Spleen (tissue), 7 donors: ENCODE data around the gene H4C16.

DNA sequence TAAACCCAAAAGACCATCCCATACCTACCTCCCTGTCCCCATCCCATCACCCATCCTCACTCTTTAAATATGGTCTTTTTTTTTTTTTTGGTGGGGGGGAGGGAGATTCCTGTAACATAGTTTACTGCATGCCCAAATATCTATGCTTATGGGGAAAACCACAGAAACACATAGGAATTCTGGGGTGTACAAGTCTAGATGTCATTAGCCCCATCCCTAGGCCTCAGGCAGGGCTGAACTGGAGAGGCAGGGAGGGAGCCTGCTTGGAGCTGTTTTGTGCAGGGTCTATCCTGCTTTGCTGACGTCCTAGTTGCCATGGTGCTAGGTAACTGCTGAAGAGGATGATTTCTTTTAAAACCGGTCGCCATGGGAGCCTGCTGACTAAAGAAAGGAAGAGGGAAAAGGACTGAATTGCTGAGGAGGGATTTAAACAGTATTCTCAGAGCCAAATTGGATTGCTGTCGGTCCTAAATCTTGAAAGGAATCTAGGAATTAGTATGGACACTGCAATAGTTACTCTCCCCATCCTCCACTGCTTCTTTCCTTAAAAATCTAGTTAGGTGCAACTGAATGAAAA lies 10.7 kb downstream of the GPR19 start:
- PRO-cap, 4 experiments: no peak in any of the 4 experiments
- RAMPAGE, long total RNA, 4 experiments: no peak in any of the 4 experiments

DNA sequence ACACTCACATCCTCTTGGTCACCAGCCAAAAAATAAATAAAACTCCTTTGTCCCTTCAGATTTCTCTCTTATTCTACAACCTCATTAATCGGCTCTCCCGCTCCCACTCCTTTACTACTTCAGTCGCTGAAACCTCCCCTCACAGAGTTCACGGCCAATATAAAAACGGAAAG lies 220 bp downstream of the GPR19 start:
- PRO-cap, 4 experiments: no peak in any of the 4 experiments
- RAMPAGE, long total RNA, 4 experiments: start-site peak on the minus strand in 1 of 4 experiments, centred at position 108 of the sequence, 5 reads per replicate

- PRO-cap, 4 experiments: peak in 1 of 4 experiments; most common plus-strand start chr12:12717962 (in 1)
- RAMPAGE, long total RNA, 4 experiments: no peak in any of the 4 experiments
Measured at GRCh38 chr12:12717893-12718114, 636 bp downstream of the CDKN1B start.

- PRO-cap, 4 experiments: peak in 4 of 4 experiments; most common plus-strand start chr12:12724847 (in 1); most common minus-strand start chr12:12725123 (in 4)
- RAMPAGE, long total RNA, 4 experiments: start-site peak on the minus strand in 1 of 4 experiments, at chr12:12724929-12725279 at its widest, 30 reads per replicate
Measured at GRCh38 chr12:12724764-12725154, 7.6 kb downstream of the CDKN1B start.

GRCh38 chr12:12912935-12913982 lies 21.9 kb downstream of the GPRC5A start:
- PRO-cap, 4 experiments: no peak in any of the 4 experiments
- RAMPAGE, long total RNA, 4 experiments: no peak in any of the 4 experiments

- PRO-cap, 4 experiments: peak in 1 of 4 experiments; most common plus-strand start chr12:13000907 (in 1)
- RAMPAGE, long total RNA, 4 experiments: no peak in any of the 4 experiments
Measured at GRCh38 chr12:13000604-13000969, 522 bp upstream of the HEBP1 start.

- PRO-cap, 4 experiments: no peak in any of the 4 experiments
- RAMPAGE, long total RNA, 4 experiments: no peak in any of the 4 experiments
Measured at GRCh38 chr12:13209663-13210251, 13.2 kb downstream of the EMP1 start.

- PRO-cap, 4 experiments: no peak in any of the 4 experiments
- RAMPAGE, long total RNA, 4 experiments: no peak in any of the 4 experiments
Measured at GRCh38 chr12:13390174-13390866, 193.8 kb downstream of the EMP1 start.

DNA sequence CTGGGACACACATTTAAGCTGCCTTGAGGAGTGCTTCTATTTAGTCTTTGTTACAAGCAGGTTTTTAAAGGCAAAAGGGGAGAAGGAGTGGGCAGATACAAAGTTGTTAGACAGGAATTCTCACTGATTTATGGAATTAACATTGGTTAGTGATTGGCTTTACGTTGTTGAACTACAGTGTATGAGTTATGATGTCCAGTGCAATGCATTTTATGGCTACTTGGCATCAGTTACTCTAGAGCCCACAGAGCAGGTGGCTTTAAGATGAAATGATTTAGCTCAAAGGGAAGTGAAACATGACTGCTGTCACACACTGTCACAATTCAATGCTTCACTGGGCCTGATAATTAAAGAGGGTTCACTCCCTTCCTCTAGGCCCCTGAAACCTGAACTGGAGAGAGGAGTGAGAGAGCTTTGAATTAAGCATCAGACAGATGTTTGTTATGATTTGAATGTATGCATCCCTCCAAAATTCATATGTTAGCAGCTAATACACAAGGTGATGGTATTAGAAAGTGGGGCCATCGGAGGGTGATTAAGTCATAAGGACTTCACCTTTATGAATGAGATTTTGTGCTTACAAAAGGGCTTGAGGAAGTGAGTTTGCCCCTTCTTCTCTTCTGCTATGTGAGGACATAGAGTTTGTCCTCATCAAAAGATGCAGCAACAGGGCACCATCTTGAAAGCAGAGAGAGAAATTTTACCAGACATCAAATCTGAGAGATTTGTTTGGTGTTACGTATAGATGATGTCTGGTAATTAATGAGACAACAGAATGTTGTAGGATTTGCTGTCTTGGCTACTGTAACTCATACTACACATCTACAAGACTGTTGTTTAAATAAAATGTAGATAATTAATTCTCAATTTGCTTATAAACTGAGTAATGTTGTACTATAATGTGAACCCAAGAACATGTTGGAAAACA lies 175.9 kb upstream of the GRIN2B start:
- PRO-cap, 4 experiments: peak in 1 of 4 experiments; most common plus-strand start position 382 of the sequence (in 1)
- RAMPAGE, long total RNA, 4 experiments: no peak in any of the 4 experiments

- PRO-cap, 4 experiments: no peak in any of the 4 experiments
- RAMPAGE, long total RNA, 4 experiments: no peak in any of the 4 experiments
Measured at GRCh38 chr12:14401266-14401863, 35.9 kb downstream of the ATF7IP start.

DNA sequence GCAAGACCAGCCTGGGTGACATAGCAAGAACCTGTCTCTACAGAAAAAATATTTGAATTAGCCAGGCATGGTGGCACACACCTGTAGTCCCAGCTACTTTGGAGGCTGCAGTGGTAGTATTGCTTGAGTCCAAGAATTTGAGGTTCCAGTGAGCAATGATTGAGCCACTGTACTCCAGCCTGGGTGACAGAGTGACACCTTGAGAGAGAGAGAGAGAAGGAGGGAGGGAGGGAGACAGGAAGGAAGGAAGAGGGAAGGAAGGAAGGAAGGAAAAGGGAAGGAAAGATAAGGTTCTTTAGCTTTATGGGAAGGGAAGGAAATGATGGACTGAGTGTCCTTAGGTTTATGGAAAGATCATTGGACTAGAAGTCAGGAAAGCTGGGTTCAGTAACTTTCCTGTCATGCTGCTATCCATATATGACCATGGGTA lies 69.4 kb downstream of the ATF7IP start:
- PRO-cap, 4 experiments: no peak in any of the 4 experiments
- RAMPAGE, long total RNA, 4 experiments: no peak in any of the 4 experiments

- PRO-cap, 4 experiments: peak in 4 of 4 experiments; most common plus-strand start chr12:14771244 (in 4); most common minus-strand start chr12:14771131 (in 3)
- RAMPAGE, long total RNA, 4 experiments: start-site peak on the minus strand in 4 of 4 experiments, at chr12:14771128-14771132 at its widest, 233 to 394 reads per replicate
Measured at GRCh38 chr12:14771052-14771311, at the start of gene H4C16. H4C16 (minus strand) TSS chr12:14771131.

- PRO-cap, 4 experiments: no peak in any of the 4 experiments
- RAMPAGE, long total RNA, 4 experiments: no peak in any of the 4 experiments
Measured at GRCh38 chr12:14882528-14883219, 3.0 kb downstream of the MGP start.

DNA sequence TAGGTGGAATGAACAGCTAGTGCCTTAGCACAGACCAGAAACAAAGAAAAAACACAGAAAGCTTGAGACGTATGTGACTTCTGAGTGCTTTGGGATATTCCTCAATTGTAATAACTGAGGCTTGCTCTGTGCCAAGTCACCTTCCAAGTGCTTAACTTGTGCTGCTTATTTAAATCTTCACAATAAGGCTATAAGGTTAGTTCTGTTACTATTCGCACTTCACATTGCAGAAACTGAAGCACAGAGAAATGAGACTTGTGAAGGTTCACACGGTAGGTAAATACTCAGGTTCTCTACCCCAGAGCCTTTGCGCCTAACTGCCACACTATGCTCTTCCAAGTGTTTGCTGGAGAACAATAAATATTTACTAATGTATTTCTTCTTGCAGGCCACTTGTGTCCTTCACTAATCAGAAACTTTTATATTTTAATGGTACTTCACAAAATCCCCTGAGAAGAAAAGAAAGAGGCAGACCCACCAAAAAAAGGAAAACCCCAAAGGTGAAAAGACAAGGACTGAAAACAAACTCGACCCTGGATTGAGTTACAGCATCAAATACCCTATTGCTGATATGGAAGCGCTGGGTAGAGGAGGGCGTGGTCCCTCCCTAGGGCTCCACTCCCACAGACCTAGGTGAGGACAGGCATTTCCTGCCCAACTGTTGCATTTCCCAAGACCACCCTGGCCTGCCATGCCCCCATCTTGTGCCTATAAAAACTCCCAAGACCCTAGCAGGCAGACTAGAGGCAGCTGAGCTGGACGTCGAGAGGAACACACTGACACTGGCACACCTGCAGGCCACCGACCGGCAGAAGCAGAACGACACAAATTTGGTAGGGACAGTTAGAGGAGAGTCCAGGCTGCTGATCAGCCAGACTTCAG lies 18.2 kb upstream of the MGP start:
- PRO-cap, 4 experiments: no peak in any of the 4 experiments
- RAMPAGE, long total RNA, 4 experiments: no peak in any of the 4 experiments

- PRO-cap, 4 experiments: peak in 1 of 4 experiments; most common plus-strand start chr12:14921460 (in 1)
- RAMPAGE, long total RNA, 4 experiments: no peak in any of the 4 experiments
Measured at GRCh38 chr12:14921075-14921710, 17.1 kb downstream of the ERP27 start.

DNA sequence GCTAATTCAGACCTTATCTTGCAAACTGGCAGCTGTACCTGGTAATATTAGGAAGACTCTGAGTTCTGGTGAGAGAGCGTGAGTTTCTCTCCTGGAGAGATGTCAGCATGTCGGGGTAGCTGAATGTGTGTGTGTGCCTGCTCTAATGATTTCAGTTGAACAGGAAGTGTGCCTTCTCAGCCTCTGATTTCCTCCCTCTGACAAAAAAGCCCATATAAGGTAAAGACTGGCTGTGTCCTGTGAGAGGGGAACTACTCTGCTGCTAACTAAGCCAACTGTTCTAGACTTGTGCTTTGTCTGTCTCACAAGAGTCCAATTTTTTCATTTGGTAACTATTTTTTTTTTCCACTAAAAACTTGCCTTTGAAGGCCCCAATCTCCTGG lies 10.4 kb upstream of the ERP27 start:
- PRO-cap, 4 experiments: peak in 4 of 4 experiments; most common plus-strand start position 269 of the sequence (in 1); most common minus-strand start position 121 of the sequence (in 2)
- RAMPAGE, long total RNA, 4 experiments: no peak in any of the 4 experiments

DNA sequence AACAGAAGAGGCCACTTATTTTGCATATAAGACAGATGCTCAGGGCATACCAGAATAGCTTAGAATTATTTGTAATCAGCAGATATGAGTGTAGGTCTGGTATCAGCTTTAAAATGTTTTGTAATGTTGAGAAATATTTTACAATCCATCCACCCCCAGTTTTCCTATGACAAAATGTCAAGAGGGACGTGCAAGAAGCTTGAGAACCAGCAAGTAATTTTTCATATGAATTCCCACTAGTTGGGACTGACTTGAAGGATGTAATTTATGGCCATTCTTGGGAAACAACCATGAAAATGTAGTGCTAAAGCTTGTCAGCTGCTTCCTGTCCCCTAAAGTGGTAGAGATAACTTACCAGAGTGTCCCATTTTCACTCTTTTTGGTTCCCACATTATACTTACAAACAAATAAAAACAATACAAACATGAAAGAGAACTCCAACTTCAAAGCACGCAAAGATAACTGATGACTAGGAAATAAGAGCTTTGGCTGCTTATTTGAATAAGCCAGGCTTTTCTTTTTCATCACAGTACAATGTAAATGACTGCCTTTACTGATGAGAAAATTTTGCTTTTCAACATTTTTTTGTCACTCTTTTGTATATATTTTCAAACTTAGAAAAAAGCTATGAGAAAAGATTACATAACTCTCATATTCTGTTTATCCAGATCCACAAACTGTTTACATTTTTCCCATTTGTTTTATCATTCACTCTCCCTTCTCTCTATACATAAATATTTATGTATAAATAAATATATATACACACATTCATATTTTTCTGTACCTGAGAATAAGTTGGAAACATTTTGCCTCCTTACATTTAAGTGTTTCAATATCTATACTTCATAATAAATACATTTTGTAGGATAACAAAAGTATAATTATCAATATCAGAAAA lies 63.8 kb downstream of the RERG start:
- PRO-cap, 4 experiments: no peak in any of the 4 experiments
- RAMPAGE, long total RNA, 4 experiments: no peak in any of the 4 experiments

DNA sequence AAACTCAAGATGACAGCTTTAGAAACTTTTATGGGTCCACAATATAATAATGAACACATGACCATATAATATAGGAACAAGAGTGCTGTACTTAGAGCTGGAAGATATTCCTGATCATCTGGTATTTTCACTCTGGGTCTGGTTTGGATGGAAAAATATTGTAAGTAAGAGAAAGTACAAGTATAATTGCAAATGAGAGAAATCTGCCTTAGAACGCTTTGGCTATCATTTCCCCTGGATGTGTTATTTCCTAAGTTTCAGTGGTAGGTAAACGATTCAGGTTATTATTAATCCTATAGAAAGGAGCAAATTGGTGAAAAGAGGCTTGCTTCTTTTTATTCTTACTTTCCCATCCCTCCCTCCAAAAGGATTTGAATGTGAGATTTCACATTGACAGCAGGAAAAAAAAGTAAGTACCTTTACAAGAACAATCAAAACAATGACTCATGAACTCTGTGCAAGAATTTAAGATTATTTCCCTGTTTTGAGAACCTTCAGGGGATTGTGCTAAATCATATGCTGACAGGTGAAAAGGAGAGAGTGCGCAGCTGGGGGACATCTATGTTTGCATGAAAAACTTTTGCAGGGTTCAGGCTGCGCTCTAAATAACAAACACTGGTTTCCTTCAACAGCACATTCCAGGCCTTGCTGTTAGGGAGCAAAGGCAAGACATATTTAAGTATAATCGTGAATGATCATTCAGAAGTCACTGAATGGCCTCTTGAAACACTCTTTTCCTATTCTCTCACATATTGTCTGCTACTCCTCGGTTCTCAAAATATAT lies 27.4 kb downstream of the RERG start:
- PRO-cap, 4 experiments: no peak in any of the 4 experiments
- RAMPAGE, long total RNA, 4 experiments: no peak in any of the 4 experiments

- PRO-cap, 4 experiments: no peak in any of the 4 experiments
- RAMPAGE, long total RNA, 4 experiments: no peak in any of the 4 experiments
Measured at GRCh38 chr12:15618982-15619181, 170.3 kb downstream of the EPS8 start.

GRCh38 chr12:15746288-15747335 lies 42.6 kb downstream of the EPS8 start:
- PRO-cap, 4 experiments: no peak in any of the 4 experiments
- RAMPAGE, long total RNA, 4 experiments: no peak in any of the 4 experiments